ENCODE data around the gene ACSL5.

DNA sequence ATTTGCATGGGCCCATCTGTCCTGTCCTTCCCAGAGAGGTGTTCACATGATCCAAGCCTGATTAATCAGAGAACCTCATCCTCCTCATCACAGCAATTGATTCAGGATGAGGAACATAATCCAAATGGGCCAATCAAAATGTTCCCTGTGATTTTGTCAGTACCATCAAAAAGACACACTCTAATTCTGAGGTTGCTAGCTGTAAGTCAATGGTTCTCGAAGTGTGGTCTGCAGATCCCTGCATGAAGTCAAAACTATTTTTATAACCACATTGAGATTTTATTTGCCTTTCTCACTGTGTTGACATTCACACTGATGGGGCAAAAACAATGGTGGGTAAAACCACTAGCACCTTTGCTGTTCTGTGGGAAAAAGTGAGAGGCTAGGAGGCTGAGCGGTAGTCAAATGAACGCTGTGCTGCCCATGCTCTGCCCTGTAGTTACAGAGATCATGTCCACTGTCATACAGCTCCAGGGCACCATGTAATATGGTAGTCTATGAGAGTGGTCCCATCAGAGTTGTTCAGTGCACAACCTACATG, 21.7 kb upstream of the PDCD4 start:
- PRO-cap, 4 experiments, result no peak in any of the 4 experiments
- RAMPAGE, long total RNA, 2 experiments, result no peak in any of the 2 experiments
- RRBS, result no CpG with 5 or more reads among the region's 3 CpGs

DNA sequence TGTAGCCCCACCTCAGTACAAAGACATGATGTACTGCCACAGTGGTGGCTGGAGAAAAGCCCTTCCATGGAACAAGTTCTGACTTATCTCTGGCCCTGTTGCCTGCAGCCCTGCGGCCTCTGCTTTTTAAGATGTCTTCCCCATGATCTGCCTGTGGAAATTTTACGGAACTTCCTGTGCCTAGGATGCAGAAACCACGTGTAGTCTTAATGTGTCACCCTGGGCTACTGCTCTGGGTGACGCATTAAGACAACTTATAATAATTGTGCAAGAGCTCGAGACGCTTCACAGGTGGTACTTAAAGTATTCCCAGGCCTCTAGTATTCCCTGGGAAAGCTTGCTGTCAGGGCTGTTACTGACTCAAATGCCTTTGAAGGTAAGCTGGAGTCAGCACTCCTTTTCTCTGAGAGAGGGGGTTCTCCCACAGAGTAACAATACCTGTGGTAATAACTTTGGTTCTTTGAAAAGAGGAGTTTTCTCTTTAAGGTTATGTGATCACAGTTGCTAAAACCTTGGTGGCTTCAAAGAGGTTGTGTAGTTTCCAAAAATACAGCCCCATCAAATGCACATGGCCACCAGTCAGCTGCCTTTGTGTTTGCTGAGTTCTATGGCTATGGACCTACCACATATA, 9.3 kb upstream of the PDCD4 start:
- PRO-cap, 4 experiments, result peak in 1 of 4 experiments; most common minus-strand start position 149 of the sequence (in 1)
- RAMPAGE, long total RNA, 2 experiments, result no peak in any of the 2 experiments
- RRBS, result no CpG with 5 or more reads among the region's 6 CpGs

DNA sequence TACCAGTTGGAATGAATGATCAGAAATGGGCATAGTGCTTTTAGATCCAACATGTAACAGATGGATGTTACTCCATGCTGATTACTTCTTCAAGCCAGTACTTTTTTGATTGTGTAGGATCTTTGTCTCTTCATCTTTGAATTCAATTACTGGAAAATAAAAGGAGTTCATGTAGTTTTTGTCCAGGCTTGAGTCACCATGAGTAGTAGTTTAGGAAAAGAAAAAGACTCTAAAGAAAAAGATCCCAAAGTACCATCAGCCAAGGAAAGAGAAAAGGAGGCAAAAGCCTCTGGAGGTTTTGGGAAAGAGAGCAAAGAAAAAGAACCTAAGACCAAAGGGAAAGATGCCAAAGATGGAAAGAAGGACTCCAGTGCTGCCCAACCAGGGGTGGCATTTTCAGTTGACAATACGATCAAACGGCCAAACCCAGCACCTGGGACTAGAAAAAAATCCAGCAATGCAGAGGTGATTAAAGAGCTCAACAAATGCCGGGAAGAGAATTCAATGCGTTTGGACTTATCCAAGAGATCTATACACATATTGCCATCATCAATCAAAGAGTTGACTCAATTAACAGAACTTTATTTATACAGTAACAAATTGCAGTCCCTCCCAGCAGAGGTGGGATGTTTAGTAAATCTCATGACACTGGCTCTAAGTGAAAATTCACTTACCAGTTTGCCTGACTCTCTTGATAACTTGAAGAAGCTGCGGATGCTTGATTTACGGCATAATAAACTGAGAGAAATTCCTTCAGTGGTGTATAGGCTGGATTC, 44.9 kb downstream of the SHOC2 start:
- PRO-cap, 4 experiments, result no peak in any of the 4 experiments
- RAMPAGE, long total RNA, 2 experiments, result start-site peak on the plus strand in 1 of 2 experiments, centred at positions 103 to 257 of the sequence, 21 to 36 reads per replicate
- RRBS, result no CpG with 5 or more reads among the region's 6 CpGs

GRCh38 chr10:112082214-112082605, 101.4 kb downstream of the GPAM start:
- PRO-cap, 4 experiments, result peak in 1 of 4 experiments; most common plus-strand start chr10:112082427 (in 1)
- RAMPAGE, long total RNA, 2 experiments, result no peak in any of the 2 experiments
- RRBS, result no CpG with 5 or more reads among the region's 5 CpGs

- PRO-cap, 4 experiments, result no peak in any of the 4 experiments
- RAMPAGE, long total RNA, 2 experiments, result no peak in any of the 2 experiments
- RRBS, result no CpG with 5 or more reads among the region's 3 CpGs
These were observed 41.1 kb upstream of the GPAM start for GRCh38 chr10:112224744-112224943.

GRCh38 chr10:112280233-112280653, 3.0 kb upstream of the TECTB start:
- PRO-cap, 4 experiments, result no peak in any of the 4 experiments
- RAMPAGE, long total RNA, 2 experiments, result no peak in any of the 2 experiments
- RRBS, result no CpG with 5 or more reads among the region's 1 CpG

DNA sequence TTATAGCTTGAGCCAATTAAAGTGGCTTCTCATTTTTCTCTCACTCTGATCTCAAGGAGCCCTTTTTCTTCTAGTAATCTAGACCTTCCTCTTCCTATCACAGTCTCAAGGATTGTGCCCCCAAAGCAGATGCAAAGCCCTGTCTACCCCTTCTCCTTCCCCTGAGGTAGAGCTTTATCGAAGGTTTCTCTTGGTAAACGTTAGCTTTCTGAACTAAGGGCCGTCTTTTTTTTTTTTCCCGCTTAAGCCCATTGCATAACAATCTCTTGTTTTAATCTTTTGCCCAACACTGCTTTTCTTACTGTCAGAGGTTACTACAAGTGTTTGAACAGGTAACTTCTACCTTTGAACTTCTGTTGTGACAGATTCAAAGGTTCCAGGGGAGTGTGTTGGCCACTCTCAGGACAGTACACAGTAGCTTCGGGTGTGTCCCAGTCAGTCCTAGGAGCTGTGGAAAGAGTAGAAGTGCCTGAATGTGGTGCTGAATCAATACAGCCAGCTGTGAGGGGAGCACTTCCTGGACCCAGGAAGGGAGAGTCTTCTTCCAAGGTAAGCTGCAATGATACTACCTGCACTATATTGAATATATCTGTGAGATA, at the start of gene ACSL5:
TSS of gene ACSL5 (plus strand) at position 396 of the 599 bp plus-strand sequence.
- PRO-cap, 4 experiments, result no peak in any of the 4 experiments
- RAMPAGE, long total RNA, 2 experiments, result no peak in any of the 2 experiments
- RRBS, result no CpG with 5 or more reads among the region's 5 CpGs

DNA sequence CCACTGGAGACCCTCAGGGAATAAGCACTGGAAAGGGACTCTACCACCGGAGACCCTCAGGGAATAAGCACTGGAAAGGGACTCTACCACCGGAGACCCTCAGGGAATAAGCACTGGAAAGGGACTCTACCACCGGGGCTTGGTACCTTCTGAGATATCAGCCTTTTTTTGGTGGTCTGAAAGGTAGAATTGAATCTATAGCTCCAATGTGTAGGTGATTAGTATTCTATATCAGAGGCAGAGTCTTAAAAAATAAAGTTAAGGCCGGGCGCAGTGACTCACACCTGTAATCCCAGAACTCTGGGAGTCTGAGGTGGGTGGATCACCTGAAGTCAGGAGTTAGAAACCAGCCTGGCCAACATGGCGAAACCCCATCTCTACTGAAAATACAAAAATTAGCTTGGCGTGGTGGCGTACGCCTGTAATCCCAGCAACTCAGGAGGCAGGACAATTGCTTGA, 3.1 kb downstream of the ACSL5 start:
- PRO-cap, 4 experiments, result no peak in any of the 4 experiments
- RAMPAGE, long total RNA, 2 experiments, result no peak in any of the 2 experiments
- RRBS, result no CpG with 5 or more reads among the region's 9 CpGs

DNA sequence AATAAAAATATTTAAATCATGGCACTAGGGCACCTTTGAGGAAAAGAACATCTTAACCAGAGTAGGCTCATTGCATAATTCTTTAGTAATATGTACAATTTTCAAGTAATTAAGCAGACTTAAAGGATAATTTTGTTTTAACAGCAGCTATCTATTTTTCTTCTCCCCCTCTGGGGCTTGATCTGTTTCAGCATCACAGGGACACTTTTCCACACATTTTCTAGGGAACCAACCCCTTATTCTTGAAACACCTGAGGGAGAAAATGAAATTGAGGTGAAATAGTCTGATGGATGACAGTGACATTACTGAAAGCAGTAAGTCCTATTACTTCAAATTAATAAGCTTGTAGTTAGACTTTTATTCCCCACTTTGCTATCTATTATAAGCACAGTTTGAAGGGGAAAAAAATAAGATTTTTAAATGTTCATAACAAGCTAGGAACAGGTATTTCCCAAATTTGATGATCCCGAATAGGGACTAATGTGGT, 16.0 kb downstream of the ZDHHC6 start:
- PRO-cap, 4 experiments, result no peak in any of the 4 experiments
- RAMPAGE, long total RNA, 2 experiments, result no peak in any of the 2 experiments
- RRBS, result no CpG with 5 or more reads among the region's 1 CpG

GRCh38 chr10:112526929-112527327, 79.9 kb downstream of the VTI1A start:
- PRO-cap, 4 experiments, result no peak in any of the 4 experiments
- RAMPAGE, long total RNA, 2 experiments, result no peak in any of the 2 experiments
- RRBS, result no CpG with 5 or more reads among the region's 10 CpGs

GRCh38 chr10:112577882-112578253, 130.9 kb downstream of the VTI1A start:
- PRO-cap, 4 experiments, result no peak in any of the 4 experiments
- RAMPAGE, long total RNA, 2 experiments, result no peak in any of the 2 experiments
- RRBS, result no CpG with 5 or more reads among the region's 8 CpGs

- PRO-cap, 4 experiments, result no peak in any of the 4 experiments
- RAMPAGE, long total RNA, 2 experiments, result no peak in any of the 2 experiments
- RRBS, result no CpG with 5 or more reads among the region's 10 CpGs
These were observed 206.8 kb upstream of the TCF7L2 start for GRCh38 chr10:112743149-112743835.

DNA sequence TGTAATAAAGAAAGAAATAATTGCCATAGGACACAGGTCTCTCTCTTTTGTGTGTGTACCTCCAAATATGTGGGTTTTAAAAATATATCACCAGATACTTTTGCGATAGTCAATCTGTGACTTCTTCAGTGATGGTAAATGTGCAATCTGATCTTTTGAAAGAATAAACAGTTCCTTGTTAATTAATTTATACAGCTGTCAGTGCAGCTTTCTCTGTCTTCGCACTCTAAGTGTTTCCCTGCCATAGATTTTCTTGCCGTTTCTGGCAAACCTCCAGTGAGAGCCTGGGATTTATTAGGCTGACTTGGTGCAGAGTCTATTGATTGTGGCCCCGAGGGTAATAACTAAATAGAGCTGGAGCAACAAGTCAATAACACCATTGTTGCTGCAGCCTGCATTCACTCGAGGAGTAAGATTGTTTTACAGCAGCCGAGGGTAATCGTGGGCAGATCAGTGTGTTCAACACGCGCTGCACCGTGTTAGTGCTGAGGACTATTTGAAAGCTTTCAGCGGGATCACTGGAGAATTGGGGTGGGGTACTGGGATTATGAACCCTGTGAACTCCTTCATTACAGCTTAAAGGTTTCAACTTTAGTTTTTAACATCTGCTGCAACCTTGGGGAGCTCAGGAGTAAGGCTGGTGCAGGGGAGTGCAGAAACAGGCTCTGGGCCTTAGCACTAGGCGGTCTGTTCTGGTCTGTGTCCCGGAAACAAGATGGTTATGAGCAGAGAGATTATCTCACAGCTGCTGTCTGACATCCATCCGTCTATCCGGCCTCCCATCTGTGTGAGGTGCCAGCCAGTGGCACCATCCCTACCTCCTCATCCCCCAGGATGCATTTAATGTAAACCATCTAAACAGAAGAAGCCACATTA, 174.1 kb upstream of the TCF7L2 start:
- PRO-cap, 4 experiments, result no peak in any of the 4 experiments
- RAMPAGE, long total RNA, 2 experiments, result no peak in any of the 2 experiments
- RRBS, result no CpG with 5 or more reads among the region's 15 CpGs

GRCh38 chr10:112832244-112833024, 117.6 kb upstream of the TCF7L2 start:
- PRO-cap, 4 experiments, result no peak in any of the 4 experiments
- RAMPAGE, long total RNA, 2 experiments, result no peak in any of the 2 experiments
- RRBS, result no CpG with 5 or more reads among the region's 11 CpGs

DNA sequence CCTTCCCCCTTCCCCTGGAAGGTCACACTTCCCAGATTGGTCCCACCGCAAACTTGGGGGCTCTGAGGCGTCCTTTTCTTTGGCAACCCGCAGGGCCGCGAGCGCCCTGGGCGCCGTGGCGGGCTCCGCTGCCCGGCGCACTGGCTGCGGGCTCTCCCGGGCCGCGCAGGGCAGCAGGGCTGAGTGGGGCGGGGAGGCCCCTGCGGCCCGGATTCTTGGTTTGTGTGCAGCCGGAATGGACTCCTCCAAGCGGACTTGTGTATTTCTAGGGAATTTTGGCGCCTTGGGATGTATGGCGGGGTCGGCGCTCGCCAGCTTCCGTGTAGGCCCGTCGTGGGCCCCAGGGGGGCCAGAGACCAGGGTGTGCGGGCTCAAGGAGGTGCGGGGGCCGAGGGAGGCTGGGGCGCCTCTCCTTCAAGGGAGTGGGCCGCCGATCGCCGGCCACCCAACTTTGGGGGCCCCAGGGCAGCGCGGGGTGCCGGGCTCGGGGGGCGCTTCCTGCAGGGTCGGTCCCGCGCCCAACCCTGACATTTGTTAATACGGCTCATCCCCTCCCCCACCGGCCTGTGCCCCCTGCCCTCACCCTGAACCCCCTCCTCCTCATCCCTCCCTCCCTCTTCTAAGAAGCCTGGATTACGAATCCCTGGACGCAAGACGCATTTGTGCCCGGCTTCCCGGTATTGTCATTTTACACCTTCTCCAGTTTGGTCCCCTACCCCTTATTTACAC, 2.4 kb downstream of the TCF7L2 start:
- PRO-cap, 4 experiments, result peak in 4 of 4 experiments; most common plus-strand start position 334 of the sequence (in 1); most common minus-strand start position 142 of the sequence (in 4)
- RAMPAGE, long total RNA, 2 experiments, result no peak in any of the 2 experiments
- RRBS, result 3% methylated on average over 20 of the region's 52 CpGs

DNA sequence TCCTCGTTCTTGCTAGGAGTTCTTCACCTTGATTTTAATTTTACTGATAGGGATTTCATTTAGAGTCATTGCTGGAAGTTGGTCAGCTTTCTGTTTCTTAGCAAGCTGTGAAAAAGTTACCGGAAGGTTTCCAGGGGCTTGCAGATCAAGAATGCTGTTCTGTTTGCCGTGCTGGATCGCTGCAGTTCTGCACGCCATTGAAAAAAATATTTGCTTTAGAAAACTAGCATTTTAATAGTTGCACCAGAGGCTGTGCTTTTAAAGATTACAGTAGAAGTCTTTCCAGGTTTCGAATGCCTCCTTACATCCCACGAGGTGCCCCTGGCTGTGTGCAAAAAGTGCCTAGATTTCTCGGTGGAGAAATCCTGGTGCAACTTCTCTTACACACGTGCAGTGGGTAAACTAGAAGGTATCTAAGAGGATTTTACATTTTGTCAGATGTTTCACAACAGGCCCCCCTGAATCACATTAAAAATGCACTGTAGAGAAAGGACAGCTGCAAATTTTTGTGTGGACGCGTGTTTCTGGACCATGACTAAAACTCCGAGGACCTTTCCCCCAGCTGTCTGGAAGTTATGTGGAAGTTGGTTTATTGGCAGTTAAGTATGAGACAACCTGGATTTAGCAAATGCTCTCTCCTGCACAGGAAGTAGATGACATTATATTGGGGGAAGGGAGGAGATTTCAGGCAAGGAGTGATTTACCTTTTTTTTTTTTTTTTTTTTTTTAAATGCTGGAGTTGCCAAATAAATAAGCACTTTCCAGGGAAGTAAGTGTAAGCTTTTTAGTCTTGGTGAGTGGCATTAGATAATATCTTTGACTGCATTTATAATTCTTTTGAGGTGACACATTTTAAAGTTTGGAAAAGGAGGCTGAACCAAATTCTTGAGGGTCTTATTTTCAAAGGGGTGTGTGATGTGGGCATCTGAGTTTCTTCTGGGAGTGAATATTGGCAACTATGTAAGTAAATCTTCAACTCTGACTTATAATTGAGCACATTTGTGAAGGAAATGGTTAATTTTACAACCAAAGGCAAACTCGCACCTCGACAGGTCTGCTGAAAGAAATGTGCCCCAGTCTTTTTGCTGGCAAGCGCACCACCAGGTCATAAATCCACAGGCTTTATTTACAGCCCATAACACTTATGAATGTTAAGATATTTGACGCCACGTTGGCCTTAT, 6.0 kb downstream of the TCF7L2 start:
- PRO-cap, 4 experiments, result no peak in any of the 4 experiments
- RAMPAGE, long total RNA, 2 experiments, result no peak in any of the 2 experiments
- RRBS, result no CpG with 5 or more reads among the region's 17 CpGs

DNA sequence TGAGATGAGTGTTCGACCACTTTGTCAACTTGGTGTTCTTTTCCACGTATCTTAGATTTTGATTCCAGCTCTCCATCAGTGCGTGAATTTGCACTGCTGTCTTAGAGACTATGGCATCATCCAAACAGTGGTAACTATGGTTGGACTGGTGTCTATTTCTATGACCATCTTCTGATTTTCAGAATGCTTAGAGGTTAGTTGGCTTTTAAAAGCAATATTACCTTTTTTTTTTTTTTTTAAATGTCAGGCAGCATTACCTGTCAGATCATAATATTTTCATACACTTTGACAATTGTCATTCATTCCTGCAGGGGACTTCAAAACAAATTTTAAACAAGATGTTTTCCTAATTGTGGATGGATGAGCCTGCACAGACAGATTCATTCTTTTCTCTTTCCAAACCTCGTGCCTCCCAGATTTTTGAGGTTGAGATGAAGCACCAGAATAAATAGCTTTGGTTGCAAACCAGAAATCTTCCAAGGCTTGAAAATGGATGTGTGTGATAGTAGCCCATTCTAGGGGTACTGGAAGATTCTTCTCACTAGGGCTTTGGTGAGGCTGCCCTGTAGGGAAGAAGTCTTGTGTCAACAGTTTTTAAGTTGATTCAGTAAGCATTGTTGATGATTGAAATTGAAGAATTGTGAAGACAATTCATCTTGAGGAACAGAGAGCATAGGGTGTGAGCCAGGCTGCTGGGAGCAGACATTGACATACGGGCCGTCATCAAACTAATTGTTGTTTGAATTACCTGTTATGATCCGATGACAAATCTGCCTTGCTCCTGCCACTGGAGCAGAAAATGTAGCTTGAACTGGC, 26.9 kb downstream of the TCF7L2 start:
- PRO-cap, 4 experiments, result no peak in any of the 4 experiments
- RAMPAGE, long total RNA, 2 experiments, result start-site peak on the plus strand in 1 of 2 experiments, centred at position 326 of the sequence, 8 reads per replicate
- RRBS, result no CpG with 5 or more reads among the region's 7 CpGs

- PRO-cap, 4 experiments, result no peak in any of the 4 experiments
- RAMPAGE, long total RNA, 2 experiments, result no peak in any of the 2 experiments
- RRBS, result no CpG with 5 or more reads among the region's 8 CpGs
These were observed 55.5 kb downstream of the TCF7L2 start for GRCh38 chr10:113005329-113006143.

GRCh38 chr10:113131478-113132260, 181.6 kb downstream of the TCF7L2 start:
- PRO-cap, 4 experiments, result peak in 3 of 4 experiments; most common plus-strand start chr10:113131923 (in 1); most common minus-strand start chr10:113131744 (in 1)
- RAMPAGE, long total RNA, 2 experiments, result no peak in any of the 2 experiments
- RRBS, result no CpG with 5 or more reads among the region's 11 CpGs

GRCh38 chr10:113152201-113152899, 202.3 kb downstream of the TCF7L2 start:
- PRO-cap, 4 experiments, result no peak in any of the 4 experiments
- RAMPAGE, long total RNA, 2 experiments, result start-site peak on the plus strand in 1 of 2 experiments, at chr10:113152315-113152812 at its widest, 10 reads per replicate
- RRBS, result no CpG with 5 or more reads among the region's 20 CpGs

All from uterus (tissue), 7 donors.